Frontal cortex (tissue), 2 donors: Measurements from ENCODE around the genes TCF3, BTBD2 and MKNK2.

DNA sequence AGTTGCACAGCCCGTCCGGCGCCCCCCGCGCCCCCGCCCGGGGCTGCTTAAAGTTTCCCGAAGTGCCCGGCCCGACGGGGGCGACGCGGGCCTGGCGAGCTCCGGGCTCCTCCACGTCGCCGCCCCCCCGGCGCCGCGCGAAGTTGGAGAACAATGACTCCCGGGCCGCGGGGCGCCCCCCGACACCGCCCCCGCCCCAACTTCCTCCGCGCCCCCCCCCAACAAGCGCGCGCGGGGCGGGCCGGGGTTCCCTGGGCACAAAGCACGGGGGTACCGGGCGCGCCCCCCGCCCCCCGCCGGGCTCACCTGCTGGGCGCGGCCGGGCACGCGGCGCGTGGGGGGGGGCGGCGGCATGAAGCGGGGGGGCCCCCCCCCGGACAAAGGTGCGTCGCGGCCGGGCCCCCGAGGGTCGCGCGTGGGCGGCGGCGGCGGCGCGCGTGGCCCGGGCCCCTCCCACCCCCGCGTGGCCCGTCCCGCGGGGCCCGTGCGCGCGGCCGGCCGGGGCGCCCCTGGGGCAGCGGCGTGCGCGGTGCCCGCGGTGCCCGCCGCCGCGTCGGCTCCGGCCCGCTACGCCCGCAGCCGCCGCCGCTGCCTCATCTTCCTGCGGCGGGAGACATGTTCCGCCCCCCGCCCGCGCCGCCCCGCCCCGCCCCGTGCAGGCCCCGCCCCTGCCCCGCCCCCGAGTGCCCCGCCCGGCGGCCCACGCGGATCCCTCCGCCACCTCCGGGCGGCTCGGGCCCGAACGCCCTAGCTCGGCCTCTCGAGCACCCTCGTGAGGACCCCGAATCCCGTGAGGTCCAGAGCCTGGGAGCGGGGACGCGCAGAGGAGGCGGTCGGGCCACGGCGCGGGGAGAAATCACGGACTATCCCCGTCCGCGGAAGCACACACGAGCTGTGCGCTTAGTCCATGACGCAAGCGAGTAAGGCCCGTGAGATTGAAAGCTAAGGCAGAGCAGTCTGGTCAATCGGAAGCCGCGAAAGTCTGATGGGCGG is at the start of gene TCF3:
Gene TCF3, minus strand, starts transcription at position 622 of the 993 bp plus-strand sequence.
- RAMPAGE, long total RNA: no peak

GRCh38 chr19:1668316-1669557 is 16.3 kb upstream of the TCF3 start:
- RAMPAGE, long total RNA: no peak

GRCh38 chr19:1747069-1747577 is 6.2 kb upstream of the ONECUT3 start:
- RAMPAGE, long total RNA: no peak

DNA sequence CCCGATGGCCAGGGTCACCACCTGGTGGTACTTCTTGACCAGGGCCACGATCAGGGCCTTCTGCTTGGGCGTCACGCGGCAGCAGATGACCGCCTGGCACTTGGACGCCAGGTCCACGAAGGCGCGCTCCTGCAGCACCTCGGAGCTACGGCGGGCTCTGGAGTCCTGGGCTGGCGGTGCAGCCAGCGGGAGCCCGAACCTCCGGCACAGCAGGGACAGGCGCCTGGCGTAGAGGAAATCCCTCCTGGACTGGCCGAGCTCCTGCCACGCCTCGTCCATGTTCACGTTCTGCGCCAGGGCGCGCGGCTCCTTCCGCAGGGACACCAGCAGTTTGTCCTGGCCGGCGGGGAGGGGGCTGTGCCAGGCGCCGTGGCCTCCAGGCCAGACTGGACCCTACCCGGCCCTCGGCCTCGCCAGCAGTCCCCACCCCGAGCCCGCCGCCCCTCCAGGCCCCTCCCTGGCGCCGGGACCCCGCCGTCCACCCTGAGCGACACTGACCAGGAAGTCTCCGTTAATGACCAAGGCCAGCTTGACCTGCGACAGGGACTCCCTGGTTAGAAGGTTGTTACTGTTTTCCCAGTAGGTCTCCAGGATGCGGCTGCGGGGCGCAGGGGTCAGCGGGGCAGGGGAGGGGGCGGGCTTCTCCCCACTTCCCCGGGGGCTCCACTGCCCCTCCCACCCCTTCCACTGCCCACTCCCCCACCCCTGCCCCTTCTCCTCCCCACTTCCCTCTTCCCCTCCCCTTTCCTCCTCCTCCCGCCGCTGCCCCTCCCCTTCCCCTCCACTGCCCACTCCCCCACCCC is 22.5 kb downstream of the ATP8B3 start:
- RAMPAGE, long total RNA: no peak

GRCh38 chr19:1795552-1795759 is 16.6 kb downstream of the ATP8B3 start:
- RAMPAGE, long total RNA: no peak

DNA sequence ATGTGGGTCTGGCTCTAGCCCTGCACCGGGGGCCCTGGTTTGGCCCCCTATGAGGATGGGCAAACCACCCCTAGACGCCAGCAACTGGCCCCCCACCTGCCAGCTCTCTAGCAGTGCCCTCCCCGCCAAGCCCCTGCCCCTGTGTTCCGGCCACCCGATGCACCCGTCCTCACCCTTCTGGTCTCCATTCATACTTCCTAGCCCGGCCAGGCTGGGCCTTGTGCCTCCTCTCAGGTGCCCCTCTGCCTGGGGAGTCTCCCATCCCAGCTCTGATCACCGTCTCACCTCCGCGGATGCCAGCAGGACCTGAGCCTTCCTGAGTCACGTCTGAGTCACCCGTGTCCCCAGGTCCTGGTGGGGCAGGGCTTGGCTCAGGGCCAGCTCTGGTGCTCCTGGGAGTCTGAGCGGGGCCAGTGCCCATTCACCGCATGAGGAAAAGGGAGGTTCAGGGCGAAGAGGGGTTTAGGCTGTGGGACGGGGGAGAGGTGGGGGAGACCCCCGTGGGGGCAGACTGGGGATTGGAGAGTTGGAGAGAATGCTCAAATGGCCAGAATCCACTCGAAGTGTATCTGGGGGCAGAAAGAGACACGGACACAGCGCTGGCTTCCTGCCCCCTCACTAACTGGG is 647 bp downstream of the ATP8B3 start:
- RAMPAGE, long total RNA: no peak

DNA sequence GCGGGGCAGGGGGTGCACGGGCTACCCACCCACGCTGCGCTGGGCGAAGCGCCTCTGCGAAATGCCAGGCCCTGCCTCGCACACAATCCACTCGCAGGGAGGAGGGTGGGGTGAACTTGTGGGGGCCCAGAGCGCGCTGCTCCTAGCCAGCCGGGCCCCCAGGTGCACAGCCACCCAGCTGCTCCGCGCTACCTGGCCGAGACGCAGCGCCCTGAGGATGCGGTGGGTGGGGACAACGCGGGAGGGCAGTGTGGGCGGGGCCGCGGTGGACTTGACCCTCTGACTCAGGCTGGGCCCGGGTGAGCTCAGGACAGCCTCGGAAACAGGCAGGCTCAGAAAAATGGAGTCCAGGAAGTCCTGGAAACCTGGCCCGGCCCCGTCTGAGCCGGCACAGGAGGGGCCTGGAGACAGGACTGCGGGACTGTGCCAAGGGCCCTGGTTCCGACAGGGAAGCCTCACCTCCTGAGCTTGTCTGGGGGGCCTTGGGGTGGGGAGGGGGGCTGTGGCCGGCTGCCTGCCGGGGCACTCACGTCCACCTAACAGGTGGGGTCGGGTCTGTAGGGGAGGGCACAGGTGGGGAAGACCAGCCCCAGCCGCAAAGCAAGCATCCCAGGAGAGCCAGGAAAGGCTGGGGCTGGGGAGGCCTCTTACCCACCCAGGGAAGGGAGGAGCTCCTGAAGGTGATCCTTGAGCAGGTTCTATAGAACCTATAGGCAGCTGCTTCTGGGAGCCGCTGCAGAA is 6.0 kb downstream of the KLF16 start:
- RAMPAGE, long total RNA: no peak

GRCh38 chr19:1860573-1860741 is 2.9 kb downstream of the KLF16 start:
- RAMPAGE, long total RNA: no peak

GRCh38 chr19:1873445-1874432 is 10.4 kb upstream of the KLF16 start:
- RAMPAGE, long total RNA: no peak

DNA sequence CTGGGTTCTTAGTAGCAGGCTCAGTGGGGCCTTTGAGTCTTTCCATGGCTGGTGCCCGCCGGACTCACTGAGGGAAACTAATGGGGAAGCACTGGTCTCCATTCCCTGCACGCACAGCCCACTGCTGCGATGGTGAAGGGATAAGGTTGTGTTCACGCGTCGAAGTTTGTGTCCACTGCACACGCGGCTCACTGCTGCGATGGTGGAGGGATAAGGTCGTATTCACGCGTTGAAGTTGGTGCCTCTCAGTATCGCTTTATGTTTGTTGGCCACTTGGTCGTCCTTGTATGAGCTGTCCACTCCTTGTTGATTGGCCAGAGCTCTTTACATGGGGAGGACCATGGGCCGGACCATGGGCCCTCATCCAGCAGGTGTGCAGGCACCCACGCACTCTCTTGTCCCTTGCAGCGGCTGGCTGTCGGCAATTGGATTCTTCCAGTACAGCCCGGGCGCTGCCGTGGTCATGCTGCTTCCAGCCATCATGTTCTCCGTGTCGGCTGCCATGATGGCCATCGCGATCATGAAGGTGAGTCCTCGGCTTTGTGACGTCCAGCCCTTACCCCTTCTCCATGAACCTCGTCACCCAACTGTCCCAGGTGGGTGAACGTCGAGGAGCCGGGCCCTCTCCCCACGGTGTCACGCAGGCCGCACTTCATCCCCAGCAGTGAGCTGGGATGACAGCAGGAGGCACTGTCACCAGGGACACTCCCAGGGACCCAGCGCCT is 17.6 kb downstream of the ADAT3 start:
- RAMPAGE, long total RNA: no peak

DNA sequence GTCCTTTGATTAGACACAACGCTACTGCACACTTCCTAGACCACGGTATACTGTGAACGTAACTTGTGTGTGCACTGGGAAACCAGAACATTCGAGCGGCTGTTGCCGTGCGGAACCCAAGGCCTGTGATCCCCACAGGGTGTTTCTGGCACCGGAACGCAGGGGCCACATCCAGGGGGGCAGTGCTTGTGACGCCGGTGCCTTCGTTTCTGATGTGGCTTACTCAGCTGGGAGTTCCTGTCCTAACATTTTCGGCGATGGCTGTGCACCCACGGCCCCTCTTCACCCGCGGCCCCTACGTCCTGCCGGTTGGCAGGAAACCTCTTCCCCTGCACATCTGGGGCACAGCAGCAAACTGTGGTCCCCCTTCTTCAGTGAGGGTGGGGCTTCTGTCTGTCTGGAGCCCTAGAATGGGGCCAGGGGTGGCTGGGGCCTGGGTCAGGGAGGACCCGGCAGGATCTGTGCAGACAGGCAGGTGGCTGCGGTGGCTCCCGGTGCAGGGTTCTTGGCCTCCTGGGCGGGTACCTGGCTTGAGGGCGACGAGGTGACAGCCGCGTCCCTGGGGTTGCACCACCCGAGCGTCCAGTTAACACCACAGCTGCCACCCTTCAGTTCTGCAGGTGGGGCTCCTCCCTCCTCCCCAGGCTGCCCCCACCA is 26.2 kb downstream of the CSNK1G2 start:
- RAMPAGE, long total RNA: no peak

GRCh38 chr19:2014862-2016025 is at the start of gene BTBD2:
TSS of gene BTBD2 (minus strand) at chr19:2015714.
- RAMPAGE, long total RNA: no peak

DNA sequence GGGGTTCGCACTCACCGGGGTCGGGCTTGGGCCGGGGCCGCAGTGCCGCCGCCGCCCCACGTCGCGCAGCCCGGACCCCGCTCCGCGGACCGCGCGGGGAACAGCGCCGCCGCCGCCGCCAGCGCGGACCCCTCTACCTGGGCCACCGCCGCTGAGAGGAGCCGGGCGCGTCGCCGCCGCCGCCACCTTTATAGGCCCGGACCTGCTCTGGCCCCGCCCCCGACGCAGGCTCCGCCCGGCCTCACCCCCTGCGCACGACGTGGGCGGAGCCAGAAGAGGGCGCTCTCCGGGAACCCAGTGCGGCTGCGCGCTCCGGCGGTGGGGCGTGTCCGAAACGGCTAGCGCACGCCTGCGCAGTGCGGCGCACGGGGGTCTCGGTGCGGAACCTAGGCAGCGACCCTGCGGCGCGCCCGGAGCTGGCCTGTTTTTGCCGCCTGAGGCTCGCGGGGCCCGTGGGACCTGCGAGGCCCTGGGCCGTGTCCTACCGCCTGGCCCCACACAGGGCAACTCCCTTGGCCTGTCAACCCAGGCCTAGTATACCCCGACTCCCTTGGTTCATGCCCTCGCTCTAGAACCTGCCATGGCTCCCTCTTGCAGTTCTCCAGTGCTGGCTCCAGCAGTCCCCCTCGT is at the start of gene MKNK2:
Gene MKNK2, minus strand, starts transcription at position 164 of the 630 bp plus-strand sequence.
- RAMPAGE, long total RNA: no peak

GRCh38 chr19:2094994-2095716 is 971 bp downstream of the MOB3A start:
- RAMPAGE, long total RNA: no peak

- RAMPAGE, long total RNA: no peak
Measured at GRCh38 chr19:2132264-2133560, 18.7 kb downstream of the AP3D1 start.

DNA sequence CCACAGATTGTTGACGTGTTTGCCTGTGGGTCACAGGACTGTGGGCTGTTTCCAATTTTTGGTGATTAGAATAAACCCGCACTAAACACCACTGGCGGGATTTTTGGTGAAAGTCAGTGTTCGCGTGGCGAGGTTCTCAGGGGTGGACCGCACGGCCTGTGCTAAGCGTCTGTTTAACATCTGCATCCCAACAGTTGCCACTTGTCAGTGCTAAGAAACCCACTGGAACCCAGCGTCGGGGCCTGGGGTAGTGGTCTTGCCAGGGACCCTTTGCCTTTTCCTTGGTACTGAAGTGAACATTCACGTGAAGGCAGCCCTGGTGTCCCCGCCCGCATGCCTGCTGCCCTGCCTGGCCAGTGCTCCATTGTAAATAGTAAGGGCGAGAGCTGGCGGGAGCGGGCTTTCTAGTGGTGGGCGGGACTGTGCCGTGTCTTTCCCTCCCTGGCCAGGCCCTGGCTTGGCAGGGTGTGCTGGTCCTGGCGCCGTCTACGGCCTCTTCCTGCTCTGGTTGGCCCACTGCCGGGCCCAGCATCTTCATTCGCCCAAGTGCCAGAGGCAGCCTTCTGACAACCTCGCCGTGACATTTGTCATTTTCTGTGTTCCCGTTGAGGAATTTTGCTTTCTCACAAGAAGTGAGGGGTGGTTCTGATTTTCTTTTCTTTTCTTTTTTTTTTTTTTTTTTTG is 3.5 kb downstream of the DOT1L start:
- RAMPAGE, long total RNA: no peak

GRCh38 chr19:2213196-2214128 is 22.7 kb downstream of the PLEKHJ1 start:
- RAMPAGE, long total RNA: no peak

GRCh38 chr19:2237203-2237606 is 581 bp downstream of the SF3A2 start:
- RAMPAGE, long total RNA: no peak

GRCh38 chr19:2239805-2240526 is 3.3 kb downstream of the SF3A2 start:
- RAMPAGE, long total RNA: no peak

- RAMPAGE, long total RNA: no peak
Measured at GRCh38 chr19:2240854-2241943, 4.6 kb downstream of the SF3A2 start.